Epithelial cell of esophagus (primary cell): ENCODE data around the gene IAH1.

GRCh38 chr2:8676434-8677342 is 5.2 kb upstream of the ID2 start:
- RRBS = 4% methylated on average over 11 of the region's 62 CpGs

DNA sequence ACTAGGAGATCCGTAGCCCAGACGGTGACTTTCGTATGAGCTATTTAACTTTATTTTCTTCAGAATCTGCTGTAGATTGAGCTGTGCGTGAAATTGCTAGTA is 571 bp downstream of the ID2 start:
- RRBS = no CpG with 5 or more reads among the region's 4 CpGs

DNA sequence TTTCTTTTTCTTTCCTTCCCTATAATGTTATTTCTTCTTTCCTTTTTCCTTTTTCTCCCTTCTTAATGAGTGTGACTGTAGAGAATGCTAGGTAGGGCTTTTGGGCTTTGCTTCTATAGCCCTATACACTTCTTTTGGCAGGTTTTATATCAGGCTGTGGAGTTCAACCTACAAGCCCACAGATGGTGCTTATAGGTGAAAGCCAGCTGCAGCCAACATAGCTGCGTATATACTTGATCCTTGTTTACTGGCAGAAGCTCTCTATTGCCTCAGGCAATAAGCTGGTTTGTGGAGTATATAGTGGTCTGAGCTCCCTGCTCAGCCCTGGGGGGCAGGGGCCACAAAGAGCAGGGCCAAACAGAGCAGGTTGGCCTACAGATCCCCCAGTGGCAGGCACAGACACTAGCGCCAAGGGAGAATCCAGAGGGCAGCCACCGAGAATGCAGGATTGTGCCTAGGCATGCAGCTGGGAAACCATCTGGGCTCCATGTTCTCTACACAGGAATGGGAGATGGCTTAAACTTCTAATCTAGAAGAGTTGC is 49.3 kb downstream of the MBOAT2 start:
- RRBS = no CpG with 5 or more reads among the region's 3 CpGs

DNA sequence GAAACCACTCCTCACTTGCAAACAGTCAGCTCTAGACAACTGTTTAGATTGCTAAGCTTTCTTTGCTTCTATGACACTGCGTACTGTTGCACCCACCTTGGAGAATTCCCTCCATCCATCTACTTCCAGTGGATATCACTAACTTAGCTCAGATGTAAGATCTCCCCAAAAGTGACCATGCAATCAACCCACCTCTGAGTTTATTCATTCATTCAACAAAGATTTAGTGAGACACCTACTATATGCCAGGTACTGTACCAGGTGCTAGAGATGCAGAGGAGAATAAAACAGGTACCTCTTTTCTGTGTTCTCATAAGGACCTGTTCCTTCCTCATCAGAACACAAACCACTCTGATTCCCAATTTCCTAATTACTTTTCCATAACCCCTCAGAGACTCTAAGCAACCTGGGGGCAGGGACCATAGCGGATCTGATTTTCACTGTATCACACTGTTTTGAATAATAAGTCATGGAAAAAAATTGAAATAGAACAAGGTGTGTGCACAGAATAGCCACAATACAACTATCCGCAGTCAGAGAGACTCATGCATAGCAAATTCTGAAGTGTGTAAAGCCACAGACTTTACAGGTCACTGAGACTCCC is 20.9 kb downstream of the MBOAT2 start:
- RRBS = no CpG with 5 or more reads among the region's 3 CpGs

- RRBS = no CpG with 5 or more reads among the region's 6 CpGs
Measured at GRCh38 chr2:8986175-8986743, 17.2 kb downstream of the MBOAT2 start.

DNA sequence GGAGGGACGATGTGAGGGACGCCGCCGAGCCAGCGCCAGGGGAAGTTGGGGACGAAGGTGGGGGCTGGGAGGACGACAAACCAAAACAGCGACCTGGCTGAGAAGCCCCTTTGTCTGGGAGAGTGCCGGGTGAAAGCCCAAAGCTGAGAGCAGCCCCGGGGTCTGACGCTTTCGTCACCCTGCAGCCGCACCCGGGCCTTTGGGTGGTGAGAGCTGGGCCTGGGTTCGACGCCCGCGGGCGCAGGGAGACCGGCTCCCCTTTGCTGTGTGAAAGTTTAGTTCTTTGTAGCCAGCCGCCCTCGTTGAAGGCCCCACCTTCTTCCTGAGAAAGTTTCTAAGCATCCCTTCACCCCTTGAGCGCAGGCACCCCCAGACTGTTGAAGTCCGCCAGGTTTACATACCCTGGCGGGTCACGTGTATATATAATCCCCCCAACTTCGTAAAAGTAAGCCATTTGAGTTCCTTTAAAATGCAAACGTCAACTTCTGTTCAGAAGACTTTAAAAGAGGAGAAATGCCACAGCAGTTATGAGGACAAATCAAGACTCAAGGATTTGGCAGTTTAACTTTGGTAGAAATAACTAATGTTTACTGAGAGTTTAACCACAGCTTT is 872 bp upstream of the MBOAT2 start:
- RRBS = 1% methylated on average over 11 of the region's 28 CpGs

DNA sequence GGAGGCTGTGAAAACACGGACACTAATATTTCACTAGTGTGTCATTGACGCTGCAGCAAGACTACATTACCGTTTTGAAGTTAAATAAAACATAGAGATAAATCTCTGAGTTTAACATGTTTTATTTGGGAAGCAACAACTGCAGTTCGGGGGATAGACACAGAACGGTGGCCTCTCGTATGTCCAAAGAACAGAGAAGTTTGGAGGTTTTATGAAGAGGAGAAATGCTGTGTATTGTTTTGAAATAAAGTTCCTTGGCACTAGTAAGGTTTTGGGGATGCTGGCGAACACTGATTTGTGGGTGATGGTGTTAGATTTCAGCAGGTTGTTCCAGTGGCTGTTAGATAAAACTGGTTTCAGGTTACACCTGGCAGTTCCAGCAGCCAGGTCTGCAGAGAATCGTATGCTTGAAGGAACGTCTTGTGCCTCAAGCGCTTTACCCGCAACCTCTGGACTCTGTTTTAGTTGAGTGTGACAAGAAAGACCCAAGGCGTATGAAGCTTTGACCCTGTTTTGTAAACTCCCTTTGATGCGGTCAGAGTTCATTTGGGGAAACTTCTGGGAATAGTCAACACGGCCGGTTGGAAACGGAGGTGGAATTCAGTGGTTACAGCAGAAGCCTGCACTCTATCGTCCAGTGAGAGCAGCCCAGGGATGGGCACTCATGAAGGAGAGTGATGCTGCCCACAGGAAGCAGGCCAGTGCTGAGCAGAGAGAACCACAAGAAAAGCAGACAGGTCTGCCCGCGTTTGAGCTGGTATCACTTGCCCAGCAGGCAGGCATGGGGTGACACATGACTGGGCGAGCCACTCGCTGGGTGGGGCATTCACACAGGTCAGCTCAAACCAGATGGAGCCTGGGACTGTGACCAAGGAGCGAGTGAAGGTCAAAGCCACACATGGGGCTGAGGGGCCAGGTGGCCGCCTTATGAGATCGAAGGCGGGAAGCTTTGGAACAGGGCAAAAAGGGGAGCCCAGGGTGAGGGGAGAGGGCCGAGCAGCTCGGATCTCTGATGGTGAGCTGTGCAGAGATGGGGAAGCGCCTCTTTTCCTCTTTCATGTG is 99.4 kb upstream of the MBOAT2 start:
- RRBS = no CpG with 5 or more reads among the region's 28 CpGs

- RRBS = no CpG with 5 or more reads among the region's 18 CpGs
Measured at GRCh38 chr2:9262489-9263368, 56.1 kb downstream of the ASAP2 start.

GRCh38 chr2:9423757-9424550 is 500 bp downstream of the CPSF3 start:
- RRBS = 2% methylated on average over 6 of the region's 40 CpGs

DNA sequence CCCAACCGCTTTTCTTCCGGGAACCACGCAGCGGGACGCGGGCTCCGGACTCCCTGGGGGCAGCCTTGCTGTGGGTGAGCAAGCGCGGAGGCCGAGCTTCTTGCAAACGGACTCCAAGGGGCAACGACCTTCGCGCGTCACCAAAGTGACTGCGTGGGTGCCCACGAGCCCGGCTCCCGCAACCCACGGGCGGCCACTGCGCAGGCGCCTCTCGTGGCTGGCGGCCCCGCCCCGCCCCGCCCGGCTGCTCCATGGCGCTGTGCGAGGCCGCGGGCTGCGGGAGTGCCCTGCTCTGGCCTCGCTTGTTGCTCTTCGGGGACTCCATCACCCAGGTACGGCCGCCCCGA is at the start of gene IAH1:
IAH1 (plus strand) TSS at position 236 of the 347 bp plus-strand sequence.
- RRBS = 1% methylated on average over 11 of the region's 39 CpGs

DNA sequence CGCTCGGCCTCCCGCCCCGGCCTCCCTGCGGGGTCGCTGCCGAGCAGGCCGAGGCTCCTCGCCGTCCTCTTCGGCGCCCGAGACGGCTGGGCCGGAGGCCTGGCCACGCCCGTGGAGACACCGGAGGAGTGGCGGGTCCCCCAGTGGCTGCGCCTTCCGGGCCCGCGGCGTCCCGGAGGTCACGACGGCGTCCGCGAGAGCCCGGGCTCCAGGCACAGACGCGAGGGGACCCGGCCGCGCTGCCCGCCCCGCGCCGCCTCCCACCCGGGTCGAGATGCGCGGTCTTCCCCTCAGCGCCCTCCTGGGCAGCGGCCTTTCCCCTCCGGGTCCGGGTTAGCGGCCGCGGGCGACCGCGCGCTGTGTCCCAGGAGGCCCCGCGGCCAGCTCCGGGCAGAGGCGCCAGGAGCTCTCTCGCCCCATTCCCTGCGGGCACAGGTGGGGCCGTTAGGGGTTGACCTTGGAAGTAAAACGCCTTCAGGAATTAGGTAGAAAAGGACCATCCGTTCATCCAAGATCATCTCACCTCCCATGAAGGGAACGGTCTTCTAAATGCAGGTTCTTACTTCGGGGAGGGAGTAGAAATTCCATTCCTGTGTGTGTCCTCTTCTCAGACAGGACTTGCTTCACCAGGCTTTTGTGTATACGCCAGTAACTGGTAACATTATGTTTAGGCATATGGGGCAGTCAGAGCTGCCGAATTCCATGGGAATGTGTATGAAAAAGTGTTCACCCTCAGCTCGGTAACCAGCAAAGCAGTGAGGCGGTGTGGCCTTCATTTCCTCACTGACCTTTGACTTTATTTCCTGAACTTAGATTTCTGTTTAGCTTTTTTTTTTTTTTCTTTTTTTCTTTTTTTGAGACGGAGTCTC is 546 bp downstream of the IAH1 start:
- RRBS = 2% methylated on average over 33 of the region's 71 CpGs

GRCh38 chr2:9483365-9483855 is 9.1 kb downstream of the IAH1 start:
- RRBS = no CpG with 5 or more reads among the region's 5 CpGs

DNA sequence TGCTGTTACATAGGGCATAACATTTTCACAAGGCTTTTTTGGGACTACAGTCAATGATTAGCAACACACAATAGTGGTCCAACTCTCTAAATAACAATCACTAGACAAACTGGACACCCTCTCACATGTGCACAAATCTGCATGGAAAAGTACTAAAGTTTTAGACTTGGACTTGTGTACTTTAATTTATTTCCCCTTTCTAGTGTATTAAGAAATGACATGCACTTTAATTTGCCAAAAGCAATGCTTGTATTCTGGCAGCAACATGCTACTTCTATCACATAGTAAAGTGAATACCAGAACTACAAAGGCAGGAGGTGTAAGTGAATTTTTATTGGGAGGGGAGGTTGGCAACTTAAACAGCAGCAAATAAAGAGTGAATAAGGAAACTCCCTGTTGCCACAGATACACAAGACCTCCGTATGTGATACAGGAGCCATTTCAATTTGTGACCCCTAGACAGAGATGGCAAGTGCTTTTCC is 28.7 kb upstream of the ADAM17 start:
- RRBS = no CpG with 5 or more reads among the region's 1 CpG

- RRBS = no CpG with 5 or more reads among the region's 12 CpGs
Measured at GRCh38 chr2:9610716-9611685, 19.8 kb downstream of the YWHAQ start.

- RRBS = no CpG with 5 or more reads among the region's 10 CpGs
Measured at GRCh38 chr2:9627242-9628332, 3.2 kb downstream of the YWHAQ start.

GRCh38 chr2:9632288-9632567 is 1.4 kb upstream of the YWHAQ start:
- RRBS = no CpG with 5 or more reads among the region's 4 CpGs

GRCh38 chr2:9644448-9644832 is 13.6 kb upstream of the YWHAQ start:
- RRBS = no CpG with 5 or more reads among the region's 4 CpGs

DNA sequence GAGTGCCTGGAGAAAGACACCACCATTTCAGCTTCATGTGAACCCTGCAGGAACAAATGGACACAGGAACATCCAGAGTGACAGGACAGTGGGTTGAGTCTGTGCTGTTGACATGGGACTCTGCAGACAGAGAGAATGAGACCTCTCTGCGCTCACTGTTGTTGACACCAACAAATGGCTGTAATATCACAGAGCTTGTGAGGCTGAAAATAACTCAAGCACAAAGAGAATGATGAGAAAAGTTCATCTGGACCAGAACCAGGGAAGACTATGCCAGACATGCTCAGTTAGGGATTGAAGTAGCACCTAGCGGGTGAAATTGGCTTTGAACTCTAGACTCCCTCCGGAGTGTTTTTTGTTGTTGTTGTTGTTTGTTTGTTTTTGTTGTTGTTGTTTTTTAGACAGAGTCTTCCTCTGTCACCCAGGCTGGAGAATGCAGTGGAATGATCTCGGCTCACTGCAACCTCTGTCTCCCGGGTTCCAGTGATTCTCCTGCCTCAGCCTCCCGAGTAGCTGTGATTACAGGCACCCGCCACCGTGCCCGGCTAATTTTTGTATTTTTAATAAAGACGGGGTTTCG is 37.1 kb upstream of the YWHAQ start:
- RRBS = no CpG with 5 or more reads among the region's 11 CpGs

GRCh38 chr2:9681405-9681805 is 50.6 kb upstream of the YWHAQ start:
- RRBS = no CpG with 5 or more reads among the region's 6 CpGs

DNA sequence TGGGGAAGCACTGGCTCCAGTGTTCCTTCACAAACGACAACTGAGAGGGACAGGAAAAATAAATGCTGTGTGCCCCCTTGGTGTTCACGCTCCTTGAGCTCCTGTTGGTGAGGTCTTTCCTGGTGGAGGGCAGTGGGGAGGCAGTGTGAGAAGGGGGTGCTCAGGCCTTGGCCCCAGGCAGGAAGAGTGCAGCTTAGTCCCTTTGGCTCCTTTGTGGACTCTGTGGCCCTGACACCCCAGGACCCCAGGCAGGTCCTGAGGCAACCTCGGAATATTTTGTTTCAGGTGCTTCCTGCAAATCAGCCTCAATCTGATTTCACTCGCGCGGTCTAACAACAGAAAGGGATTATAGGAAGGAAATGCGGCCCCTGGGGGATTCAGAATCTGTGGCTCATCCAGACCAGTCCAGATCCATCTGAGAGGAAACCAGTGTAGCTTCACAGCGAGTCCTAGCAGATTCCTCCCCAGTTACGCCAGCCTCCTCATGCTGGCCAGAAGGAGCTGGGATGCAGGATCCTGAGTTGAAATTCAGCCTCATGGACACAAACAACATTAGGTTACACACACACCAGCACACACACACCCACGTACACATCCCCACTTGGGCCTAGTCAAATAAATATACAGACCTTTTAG is 59.4 kb upstream of the YWHAQ start:
- RRBS = no CpG with 5 or more reads among the region's 10 CpGs